Neural progenitor cell (in vitro differentiated cells): ENCODE measurements around a stretch of chr5.

DNA sequence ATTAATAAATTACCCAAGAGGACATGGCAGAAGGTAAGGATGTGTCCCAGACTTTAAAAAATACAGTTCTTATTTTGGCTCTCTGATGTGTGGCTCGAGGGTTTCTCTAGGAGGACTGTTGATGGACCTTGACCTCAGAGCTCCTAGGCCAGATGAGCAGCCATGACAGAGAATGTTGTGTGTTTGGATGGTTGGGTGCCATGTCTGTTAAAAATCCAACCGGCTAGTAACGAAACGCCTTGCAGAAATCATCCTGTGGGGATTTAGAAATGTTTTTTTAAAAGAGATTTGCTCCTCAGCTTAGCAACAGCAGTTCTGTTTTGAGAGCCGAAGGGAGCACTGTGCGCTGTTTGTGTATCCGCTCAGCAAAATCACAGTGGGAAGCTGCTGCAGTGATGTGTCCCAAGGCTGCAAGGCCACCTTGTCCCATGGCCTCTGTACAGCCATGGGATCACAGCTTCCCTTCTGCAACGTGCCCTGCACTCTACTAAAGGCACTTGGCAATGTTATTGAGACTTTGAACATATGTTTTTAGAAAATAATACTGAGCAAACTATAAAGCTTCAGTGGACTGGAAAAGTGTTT, 40.9 kb downstream of the TRIO start:
- RAMPAGE, long total RNA = no peak

DNA sequence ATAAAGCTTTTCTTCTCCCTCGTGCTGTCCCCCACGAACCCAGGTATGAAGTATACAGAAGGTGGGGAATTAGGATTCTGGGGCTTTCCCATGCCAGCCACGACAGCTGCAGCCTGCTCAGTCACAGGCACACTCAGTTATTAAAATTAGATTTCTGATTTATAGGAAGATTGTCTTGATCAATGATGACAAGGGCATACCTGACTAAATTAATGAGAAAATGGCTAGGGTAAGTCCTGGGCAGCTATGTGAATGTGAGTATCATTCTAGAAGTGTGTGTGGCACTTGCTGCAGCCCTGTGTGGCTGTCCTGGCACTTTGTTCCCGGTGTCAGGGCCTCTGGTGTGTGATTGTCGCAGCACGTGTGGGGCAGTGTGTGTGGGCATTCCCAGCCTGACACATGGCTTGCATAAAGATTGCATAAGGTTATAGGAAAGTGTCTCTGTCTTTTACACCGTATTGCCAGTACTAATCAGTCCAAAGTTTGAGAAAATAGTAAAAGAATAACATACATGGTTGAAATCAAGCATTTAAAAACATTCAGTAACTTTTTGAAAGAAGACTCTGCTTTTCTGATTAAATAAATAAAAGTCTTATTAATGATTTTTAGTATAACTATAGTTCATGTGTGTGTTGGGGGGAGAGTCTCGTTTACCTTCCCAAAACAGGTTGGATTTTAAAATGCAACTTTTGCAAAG, 74.4 kb downstream of the TRIO start:
- RAMPAGE, long total RNA = no peak

DNA sequence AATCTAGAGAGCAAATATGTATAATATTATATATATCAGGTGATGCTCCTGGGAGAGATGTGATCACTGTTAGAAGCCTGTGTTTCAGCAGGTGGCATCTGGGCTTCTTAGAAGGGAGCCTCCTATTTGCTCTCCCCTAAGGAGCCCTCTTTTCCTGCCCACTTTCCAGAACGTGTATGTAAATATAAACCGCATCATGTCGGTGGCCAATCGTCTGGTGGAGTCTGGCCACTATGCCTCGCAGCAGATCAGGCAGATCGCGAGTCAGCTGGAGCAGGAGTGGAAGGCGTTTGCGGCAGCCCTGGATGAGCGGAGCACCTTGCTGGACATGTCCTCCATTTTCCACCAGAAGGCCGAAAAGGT, 153.7 kb downstream of the TRIO start:
- RAMPAGE, long total RNA = no peak

DNA sequence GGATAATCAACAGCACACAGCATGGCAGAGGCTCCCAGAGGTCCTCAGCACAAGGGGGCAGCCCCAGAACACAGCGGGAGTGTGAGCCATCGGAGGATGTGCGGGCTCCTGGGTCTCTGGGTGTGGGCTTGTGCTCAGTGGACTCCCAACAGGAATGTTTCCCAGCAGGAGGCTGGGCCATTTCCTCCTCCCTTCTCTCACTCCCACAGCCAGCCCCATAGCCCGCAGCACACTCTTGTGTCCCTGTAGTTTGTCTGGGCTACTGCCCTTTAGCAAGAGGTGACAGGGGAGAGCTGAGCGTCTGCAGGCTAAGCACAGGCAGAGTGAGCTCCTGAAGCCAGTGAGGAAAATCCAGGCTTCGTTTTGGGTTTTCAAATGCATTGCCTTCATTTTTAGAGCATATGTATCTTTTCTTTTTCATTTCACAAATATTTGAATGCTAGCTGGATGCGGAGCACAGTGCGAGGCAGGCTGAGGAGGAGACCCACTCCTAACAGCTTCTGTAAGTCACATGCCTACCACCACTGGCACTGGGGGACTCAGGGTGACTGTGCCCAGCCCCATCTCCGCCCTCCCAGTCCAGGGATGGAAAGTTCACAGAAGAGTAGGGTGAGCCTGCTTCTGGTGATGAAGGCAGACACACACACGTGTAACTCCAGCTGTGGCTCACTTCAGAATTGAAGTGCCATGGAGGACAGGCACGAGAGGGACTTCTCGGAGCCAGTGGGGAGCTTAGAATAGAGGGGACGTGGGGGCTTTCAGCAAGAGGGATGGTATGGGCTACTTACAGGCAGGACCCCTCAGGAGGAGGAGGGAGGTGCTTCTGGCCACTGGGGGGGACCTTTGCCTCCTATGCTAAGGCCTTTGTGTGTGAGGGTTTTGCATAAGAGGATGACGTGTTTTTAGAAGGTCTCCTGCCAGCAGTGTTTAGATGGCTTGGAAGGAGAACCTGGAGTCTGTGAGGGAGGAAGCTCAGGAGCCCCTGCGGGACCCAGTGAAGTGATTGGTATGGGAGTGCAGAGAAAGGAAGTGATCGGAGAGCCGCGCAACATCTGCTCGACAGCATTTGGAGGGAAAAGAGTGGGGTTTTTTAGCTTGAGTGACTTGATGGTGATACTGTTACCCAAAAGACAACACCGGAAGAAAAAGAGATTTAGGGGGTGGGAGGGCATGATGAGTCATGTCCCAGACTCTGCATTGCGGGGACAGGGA, 163.8 kb upstream of the OTULINL start:
- RAMPAGE, long total RNA = no peak

- RAMPAGE, long total RNA = no peak
These were observed 128.9 kb upstream of the OTULINL start for GRCh38 chr5:14452457-14453250.

GRCh38 chr5:14595322-14595772, 13.8 kb downstream of the OTULINL start:
- RAMPAGE, long total RNA = no peak

DNA sequence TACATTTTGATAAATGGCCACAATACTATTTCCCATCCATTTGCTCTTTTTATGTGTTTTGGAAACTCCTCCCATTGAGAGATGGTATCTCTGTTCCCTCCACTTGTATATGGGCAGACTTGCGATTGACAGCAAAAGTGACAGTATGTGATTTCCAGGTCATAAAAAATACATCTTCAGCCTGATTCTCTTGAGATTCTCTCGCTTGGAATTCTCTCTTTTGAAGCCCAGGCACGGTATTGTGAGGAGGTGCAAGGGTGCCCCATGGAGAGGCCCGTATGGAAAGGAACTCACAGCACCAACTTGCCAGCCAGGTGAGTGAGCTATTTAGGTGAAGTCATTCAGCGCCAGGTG, 234.2 kb upstream of the FBXL7 start:
- RAMPAGE, long total RNA = no peak

DNA sequence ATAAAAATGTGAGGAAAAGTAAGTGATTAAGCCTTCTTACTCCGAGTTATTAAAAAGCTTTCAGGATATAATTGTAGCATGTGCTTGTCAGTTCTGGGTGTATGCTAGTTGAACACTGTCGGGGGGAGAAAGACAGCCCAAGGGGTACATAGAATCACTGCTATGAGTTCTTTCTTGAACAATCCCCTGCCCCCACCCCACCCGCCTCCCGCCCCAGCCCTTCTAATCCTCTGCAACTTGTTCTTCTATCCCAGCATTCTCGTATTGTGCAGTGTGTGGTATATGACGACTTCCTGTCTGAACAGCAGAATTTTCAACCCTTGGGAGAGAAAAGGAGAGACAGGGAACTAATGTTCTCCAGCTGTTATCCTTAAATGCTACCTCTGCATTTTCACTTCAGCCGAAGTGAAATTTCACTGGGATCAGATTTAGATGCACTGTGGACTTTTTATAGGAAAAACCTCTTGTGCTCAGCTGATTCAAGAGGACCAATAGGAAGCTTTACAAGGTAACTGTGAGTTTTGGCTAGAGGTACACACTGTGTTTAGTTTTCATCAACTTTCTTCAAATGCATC, 2.2 kb downstream of the FBXL7 start:
- RAMPAGE, long total RNA = no peak

DNA sequence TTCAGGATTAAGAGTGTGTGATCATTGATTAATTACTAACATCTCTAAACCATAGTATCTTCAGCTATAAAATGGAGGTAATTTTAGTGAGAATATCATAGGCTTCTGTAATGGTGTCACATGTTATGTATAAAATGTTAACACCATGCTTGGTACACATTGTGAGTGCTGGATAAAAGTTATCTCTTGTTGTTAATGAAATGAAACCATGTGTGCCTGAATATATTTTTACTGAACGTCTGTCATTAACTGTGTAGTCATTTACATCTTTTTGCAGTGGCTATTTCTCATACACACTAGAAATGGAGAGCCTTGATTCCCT, 31.9 kb downstream of the FBXL7 start:
- RAMPAGE, long total RNA = no peak

GRCh38 chr5:15835874-15836770, 336.1 kb downstream of the FBXL7 start:
- RAMPAGE, long total RNA = no peak

GRCh38 chr5:15912399-15912765, 267.2 kb downstream of the MARCHF11 start:
- RAMPAGE, long total RNA = no peak

- RAMPAGE, long total RNA = no peak
These were observed 1.0 kb upstream of the MARCHF11 start for GRCh38 chr5:16180557-16181116.

DNA sequence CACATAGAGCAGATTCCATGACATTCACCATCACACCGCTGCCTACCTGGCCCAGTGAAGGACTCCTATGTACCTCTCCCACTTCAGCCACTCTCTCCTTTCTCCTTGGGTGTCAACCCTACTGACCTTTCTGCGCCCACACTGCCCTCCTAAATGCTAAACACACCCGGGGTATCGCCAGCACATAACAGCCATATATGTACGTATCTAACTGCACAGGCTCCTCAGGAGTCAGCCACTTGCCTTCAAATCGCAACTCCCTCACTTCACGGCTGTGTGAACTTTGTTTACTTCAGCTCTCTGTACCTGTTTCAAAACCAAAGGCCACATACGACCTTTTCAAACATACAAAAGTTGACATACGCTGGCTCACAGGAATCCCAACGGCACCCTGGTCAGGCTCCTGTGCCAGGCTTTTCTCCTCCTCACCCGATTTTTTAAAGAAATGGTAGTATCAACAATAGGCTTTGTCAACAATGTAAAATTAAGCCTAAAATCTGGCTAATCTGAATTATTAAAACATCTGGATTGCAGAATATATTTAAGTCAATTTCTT, 38.9 kb upstream of the ZNF622 start:
- RAMPAGE, long total RNA = no peak

- RAMPAGE, long total RNA = no peak
These were observed 1.1 kb downstream of the RETREG1 start for GRCh38 chr5:16615573-16616278.

- RAMPAGE, long total RNA = no peak
These were observed 49.6 kb upstream of the RETREG1 start for GRCh38 chr5:16666108-16667175.

GRCh38 chr5:17216462-17216699, 1.1 kb upstream of the BASP1 start:
- RAMPAGE, long total RNA = no peak

DNA sequence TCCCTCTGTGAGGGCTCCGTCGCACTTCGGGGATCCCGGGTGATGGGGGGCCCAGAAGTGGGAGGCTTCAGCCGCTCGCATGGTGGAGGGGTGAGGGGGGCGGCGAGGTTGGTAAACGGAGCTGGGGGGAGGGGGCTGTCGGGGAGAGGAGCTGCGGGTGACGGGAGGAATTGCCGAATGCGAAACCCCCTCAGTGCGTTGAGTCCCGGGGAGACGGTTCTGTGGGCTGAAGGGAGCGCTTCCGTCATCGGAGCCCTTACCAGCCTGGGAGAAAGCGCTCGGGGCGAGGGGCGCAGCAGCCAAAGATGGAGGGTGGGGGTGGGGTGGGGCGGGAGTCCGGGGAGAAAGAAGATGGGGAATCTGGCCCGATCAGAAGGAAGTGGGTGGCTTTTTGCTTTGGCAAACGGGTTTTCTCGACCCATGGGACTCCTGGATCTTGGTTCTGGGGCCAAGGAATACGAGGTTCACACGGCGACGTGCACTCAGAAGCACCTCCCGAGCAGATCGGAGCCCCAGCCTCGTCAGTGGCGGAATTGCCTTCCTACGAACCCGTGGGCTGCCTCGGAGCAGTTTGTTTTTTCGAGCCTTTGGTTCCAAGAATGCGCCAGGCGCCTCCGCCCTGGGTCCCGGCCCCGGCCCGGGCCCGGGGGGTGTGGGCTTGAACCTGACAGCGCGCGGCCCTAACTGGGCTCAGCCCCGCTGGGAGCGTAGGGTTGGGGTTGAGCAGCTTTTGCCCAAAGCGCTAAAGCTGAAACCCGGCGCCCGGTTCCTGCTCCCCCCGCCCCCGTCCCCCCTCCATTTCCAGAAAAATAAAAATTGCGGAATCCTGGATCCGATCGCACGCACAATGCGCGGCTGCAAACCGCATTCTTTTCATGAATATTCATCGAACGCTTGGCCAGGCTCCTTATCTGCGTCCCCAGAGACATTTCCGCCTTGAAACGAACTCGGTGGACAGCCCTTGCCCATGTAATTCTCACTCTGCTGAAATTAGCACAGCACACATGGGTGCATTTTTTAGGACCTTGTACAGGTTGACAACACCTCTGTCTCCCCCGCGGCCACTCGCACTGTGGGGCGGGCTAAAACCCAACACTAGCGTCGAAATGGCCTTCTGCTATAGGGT, 895 bp downstream of the BASP1 start:
- RAMPAGE, long total RNA = no peak

DNA sequence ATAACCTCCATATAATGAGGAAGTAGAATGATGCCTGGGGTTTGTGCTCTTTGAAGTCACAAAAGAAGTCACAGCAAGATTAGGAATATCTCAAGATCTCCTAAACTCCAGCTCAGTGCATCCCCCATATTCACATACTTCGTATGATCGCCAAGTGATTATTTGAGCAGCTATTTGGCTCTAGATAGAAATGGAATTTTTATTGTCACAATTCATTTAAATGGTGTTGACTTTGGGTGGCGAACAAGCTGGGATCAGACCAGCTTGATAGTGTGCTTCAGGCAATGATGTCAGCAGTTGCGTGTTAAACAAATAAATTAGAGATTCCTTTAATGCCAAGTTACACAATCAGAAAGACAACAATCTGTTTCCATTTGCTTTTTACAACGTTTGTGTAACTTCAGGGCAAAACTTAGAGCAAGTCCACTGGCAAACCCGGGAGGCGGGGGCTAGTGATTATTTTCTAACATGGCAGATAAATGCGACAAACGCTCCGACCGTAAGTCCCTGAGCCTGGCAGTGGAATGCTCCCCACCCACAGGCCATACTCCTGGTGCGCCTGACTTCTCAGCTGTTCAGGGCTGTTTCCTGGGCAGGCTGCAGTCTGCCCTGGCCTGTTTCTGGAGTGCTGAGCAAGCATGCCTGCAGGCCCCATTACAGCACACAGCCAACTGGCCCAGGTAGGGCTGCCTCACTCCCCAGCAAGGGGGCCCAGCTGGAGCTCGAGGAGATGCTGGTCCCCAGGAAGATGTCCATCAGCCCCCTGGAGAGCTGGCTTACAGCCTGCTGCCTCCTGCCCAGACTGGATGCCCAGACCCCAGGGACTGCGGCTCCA, 88.6 kb downstream of the BASP1 start:
- RAMPAGE, long total RNA = no peak

- RAMPAGE, long total RNA = no peak
These were observed 76.5 kb downstream of the H3Y2 start for GRCh38 chr5:17415265-17415882.

DNA sequence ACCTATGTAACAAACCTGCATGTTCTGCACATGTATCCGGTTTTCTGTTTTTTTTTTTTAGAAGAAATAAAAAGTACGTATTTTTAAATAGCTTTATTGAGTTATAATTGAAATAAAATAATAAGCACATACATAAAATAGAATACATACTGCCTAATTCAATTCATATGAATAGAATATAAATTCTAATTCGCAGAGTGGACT, 469.7 kb upstream of the H3Y1 start:
- RAMPAGE, long total RNA = no peak